Ureter (tissue), 1 donor: Measurements from ENCODE around the genes SLC35G1, TBC1D12 and CYP2C9.

- PRO-cap, result no peak
Measured at GRCh38 chr10:92045715-92046359, 122.3 kb downstream of the BTAF1 start.

- PRO-cap, result no peak
Measured at GRCh38 chr10:92151871-92152422, 138.9 kb downstream of the CPEB3 start.

DNA sequence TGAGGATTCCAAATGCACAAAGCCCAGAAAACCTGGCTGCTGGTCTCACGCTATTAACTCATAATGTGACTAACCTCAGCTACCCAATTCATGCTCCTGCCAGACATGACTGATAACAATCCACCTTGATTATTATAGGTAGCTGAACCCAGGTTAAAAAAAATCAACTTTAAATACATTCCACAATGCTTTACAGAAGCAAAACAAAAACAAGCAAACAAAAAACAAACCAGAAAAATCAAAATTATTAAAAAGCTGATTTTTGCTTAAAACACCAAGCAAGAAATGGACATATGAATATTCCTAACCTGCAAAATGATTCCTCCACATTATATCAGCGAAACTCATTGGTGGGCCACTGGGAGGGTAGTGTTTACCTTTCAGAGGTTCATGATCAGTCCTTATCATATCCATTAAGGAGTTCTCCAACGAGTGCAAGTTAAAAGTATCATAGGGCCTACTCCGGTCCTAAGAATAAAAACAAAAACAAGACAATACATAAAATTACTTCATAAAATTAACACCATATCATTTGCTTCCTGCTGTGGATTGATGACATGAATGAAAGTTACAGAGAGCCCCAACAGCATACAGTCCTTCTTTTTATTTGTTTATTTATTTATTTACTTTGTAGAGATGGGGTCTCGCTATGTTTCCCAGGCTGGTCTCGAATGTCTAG lies 98.6 kb downstream of the CPEB3 start:
- PRO-cap, result no peak

GRCh38 chr10:92216408-92217170 lies 74.3 kb downstream of the CPEB3 start:
- PRO-cap, result no peak

- PRO-cap, result no peak
Measured at GRCh38 chr10:92241068-92241597, 49.7 kb downstream of the CPEB3 start.

- PRO-cap, result no peak
Measured at GRCh38 chr10:92291965-92292459, 1.0 kb downstream of the MARCHF5 start.

DNA sequence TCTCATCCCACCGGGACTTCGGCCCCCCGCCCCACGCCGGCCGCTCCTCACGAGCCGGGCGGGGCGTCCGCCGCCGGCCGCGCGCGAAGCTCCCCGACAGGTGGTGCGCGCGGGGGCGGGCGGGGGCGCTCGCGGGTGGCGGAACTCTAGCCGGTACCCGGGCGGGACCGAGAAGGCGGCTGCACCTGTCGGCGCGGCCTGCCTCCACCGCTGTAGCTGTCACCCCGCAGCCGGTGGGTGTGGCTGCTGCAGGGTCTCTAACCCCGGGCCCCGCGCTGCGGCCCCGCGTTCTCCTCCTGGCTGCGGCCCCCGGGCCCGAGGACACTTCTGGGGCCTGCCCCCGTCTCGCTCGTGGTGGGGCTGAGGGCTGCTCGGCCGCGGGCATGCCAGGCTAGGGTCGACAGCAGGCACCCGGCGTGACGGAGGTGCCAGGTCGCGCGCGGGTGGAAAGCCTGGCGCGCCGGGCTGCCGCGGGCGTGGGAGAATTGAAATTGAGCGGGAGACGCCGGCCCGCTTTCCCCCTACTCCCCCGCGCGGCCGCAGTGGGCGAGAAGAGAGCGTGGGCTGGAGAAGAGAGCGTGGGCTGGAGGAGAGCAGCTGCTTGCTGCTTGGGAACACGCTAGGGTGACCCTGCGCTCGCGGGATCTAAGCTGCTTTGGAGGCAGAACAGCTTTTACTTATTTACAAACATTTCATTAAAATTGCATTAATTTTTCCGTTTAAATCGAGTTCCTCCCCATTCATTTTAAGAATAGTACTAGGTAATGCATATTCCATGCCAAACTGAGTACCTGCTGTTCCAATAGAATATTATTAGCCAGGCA lies 534 bp downstream of the EXOC6 start:
- PRO-cap, result no peak

GRCh38 chr10:93060270-93060609 lies 358 bp upstream of the CYP26C1 start:
- PRO-cap, result no peak

GRCh38 chr10:93386475-93387220 lies 95.5 kb downstream of the MYOF start:
- PRO-cap, result no peak

GRCh38 chr10:93393160-93393801 lies 88.9 kb downstream of the MYOF start:
- PRO-cap, result no peak

GRCh38 chr10:93515262-93515630 lies 18.8 kb downstream of the CEP55 start:
- PRO-cap, result no peak

GRCh38 chr10:93701825-93702000 lies 679 bp downstream of the FRA10AC1 start:
- PRO-cap, result no peak

- PRO-cap, result no peak
Measured at GRCh38 chr10:93702001-93702287, 448 bp downstream of the FRA10AC1 start.

- PRO-cap, result no peak
Measured at GRCh38 chr10:93807046-93807451, 49.3 kb downstream of the LGI1 start.

DNA sequence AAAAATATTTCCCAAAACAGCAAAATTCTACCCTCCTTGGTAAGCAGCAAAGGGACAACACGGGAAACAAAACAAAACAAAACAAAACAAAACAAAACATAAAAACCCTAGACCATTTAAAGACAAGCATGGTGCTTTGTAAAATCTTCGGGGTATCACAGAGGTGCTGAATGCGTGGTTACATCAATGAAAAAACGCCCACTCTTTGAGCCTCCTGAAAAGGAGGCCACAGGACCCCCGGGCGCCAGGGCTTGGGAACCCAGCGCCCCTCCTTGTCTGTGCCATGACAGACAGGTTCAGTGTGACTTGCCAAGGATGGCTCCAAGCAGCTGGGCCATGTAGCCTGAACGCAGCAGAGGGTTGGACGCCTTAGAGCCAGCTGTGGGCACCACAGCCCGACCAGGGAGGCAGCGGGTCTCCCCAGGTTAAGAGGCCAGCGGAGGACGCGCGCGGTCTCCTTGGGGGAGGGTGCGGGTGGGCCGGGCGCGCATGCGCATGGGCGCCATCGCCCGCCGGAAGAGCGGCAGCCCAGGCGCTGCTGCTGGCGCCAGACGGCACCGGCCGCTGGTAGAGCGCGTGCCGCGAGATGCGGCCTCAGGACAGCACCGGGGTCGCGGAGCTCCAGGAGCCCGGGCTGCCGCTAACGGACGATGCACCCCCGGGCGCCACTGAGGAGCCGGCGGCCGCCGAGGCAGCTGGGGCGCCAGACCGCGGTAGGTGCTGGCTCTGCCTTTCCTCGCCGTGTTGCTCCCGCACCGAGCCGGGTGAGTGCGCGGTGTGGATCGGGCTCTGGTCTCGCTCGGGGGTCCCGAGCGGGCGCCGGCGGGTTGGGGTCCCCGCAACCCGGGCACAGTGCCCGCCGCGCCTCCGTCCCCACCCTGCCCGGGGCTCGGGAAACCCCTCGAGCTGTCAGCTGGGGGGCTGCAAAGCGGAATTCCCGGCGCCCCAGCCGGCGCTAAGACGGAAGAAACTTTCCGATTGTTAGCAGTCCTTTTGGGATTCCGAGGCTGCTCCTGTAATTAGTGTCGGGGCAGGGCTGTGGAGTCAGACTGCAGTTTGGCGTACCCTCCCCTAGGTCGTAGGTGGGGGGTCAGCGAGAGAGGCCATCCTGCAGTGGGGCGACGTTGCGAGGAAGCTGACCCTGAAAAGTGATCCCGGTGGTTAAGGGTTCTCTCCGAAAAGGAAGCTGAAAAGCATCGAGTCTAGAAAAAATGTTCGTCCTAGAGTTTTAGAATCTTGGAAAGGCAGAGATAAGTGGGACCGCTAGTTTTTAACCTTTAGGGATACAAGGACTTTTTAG lies at the start of gene SLC35G1:
Gene SLC35G1 (plus strand): TSS at position 531 of the 1,300 bp plus-strand sequence.
- PRO-cap, result unidirectional peak, plus-strand start at position 531 of the sequence; unidirectional peak, plus-strand start at position 575 of the sequence

DNA sequence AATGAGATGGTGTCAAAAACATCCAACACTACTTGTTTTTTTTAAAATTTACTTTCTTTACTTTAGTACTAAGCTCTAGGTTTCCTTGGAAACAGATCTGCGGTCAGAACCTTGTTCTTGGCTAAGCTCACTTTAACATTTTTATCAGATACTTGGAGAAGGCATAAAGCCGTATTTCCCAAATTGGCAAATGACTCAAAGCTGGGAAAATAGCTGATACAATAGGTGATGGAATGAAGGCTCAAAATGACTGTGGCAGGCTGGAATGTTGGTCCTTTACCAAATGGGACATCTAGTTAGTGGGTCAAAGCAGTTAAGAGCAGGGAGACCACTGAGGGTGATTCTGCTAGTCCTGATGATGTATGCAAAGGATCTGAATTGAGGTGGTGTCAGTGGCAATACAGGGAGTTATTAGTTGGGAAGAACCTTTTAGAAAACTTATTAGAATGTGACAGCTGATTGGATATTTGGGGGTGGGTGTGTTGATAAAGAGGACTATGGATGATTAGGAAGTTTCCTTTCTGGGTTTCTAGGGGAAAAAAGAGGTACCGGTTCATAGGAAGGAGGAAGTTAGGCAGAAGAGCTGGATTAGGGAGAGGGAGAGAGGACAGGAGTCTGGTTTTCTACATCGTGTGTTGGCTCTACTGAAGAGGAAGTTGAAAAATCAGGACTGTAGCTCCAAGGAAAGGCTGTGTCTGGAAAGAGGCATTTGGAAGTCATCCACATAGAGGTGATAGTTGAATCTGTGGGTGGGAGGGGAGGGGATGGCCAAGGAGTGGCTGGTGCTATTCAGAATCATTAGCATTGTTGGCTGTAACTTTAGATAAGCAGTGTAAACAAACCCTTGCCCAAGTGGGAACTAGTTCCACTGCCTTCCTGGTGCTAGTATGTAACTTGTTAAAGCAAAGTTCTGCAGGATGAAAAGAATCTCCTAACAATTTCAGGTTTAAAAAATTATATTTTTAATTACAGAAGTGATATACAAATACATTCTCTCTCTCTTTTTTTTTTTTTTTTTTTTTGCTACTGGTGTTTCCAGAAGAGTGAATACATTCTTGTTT lies 13.2 kb downstream of the PLCE1 start:
- PRO-cap, result no peak

DNA sequence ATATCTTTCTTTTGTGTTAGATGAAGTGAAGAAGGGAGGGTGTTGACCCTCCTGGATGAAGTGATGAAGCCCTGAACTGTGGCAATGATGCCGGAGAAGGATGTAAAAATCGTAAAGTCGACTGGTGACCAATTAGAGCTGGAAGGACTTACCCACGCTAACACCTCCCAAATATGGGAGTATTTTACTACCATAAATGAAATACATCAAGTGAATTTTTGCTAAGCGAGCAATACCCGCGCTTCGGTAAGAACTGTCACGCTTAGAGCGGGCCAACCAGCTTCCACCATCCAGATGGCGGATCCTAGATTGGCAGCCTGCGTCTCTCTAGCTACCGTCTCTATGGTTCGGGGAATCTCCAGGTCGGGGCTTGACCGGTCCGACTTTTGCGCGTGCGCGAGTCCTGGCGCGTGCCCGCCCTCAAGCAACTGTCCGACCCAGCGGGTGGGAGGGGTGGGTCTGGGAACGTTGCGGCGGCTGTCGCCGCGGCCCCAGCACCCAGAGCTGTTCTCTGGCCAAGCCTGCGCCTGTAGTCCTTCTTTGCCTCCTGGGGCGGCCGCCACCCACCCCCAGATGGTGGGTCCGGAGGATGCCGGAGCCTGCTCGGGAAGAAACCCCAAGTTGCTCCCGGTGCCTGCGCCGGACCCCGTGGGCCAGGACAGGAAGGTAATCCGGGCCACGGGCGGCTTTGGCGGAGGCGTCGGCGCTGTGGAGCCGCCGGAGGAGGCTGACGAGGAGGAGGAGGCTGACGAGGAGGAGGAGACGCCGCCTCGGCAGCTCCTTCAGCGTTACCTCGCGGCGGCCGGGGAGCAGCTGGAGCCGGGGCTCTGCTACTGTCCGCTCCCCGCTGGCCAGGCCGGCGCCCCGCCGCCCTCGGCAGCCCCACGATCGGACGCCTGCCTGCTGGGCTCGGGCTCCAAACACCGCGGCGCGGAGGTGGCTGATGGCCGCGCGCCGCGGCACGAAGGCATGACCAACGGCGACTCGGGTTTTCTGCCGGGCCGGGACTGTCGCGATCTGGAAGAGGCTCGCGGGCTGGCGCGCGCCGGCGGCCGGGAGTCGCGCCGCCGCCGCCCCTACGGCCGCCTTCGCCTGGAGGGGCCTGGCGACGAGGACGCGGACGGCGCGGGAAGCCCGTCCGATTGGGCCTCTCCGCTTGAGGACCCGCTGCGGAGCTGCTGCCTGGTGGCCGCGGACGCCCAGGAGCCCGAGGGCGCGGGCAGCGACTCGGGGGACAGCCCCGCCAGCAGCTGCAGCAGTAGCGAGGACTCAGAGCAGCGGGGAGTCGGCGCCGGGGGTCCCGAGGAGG lies at the start of gene TBC1D12:
Gene TBC1D12 (plus strand): TSS at position 501 of the 1,309 bp plus-strand sequence.
- PRO-cap, result bidirectional peak, plus-strand start at position 450 of the sequence, minus-strand start at position 295 of the sequence

GRCh38 chr10:94545926-94546274 lies 312 bp downstream of the HELLS start:
- PRO-cap, result no peak

GRCh38 chr10:94546275-94546653 lies 676 bp downstream of the HELLS start:
- PRO-cap, result no peak

- PRO-cap, result no peak
Measured at GRCh38 chr10:94938216-94938915, at the start of gene CYP2C9. Gene CYP2C9 (plus strand): TSS chr10:94938658.